LNCaP clone FGC (cell line): ENCODE measurements around a stretch of chr16.

DNA sequence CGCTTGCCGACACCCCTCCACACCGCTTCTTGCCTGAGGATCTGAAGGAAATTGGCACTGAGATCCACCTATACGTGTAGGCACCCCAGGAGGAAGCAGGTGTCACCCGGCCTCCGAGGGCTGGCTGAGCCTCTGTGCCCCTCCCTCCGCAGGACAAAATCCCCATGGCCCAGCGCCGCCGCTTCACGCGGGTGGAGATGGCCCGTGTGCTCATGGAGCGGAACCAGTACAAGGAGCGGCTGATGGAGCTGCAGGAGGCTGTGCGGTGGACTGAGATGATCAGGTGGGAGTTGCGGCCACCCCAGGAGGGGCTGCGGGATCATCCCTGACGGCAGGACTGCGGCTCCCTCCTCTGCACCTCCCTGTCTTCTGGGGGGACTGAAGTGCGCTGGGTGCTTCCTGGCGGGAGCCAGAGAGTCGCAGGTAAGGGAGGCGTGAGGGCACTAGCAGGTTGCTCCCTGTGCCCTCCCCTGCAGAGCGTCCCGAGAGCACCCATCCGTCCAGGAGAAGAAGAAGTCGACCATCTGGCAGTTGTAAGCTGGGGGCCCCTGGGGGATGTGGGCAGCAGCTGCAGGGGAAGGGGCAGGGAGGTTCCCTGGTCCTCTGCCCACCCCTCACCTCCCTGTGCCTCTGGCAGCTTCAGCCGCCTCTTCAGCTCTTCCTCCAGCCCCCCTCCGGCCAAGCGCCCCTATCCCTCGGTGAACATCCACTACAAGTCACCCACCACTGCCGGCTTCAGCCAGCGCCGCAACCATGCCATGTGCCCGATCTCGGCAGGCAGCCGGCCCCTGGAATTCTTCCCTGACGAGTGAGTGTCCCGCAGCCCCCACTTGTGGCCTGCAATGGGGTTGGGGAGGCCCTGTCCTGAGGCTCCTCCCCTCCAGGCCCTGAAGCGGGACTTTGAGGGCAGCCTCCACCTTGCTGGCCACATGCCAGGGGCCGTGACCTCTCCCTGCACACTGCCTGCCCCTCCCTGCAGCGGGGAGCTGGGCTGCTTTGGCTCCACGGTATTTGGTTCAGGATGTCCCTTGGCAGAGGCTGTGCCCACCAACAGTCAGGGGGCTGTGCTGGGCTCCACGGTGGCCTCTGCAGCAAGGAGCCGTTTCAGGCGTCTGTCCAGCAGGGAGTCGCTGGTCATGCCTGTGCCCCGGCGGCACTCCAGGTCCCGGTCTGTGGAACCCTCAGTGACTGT is 8.7 kb downstream of the NME3 start:
- RRBS, 2 experiments = 94 to 96% methylated on average over 10 of the region's 51 CpGs

- RRBS, 2 experiments = no CpG with 5 or more reads among the region's 30 CpGs
Measured at GRCh38 chr16:1767732-1768426, 3.5 kb downstream of the NME3 start.

DNA sequence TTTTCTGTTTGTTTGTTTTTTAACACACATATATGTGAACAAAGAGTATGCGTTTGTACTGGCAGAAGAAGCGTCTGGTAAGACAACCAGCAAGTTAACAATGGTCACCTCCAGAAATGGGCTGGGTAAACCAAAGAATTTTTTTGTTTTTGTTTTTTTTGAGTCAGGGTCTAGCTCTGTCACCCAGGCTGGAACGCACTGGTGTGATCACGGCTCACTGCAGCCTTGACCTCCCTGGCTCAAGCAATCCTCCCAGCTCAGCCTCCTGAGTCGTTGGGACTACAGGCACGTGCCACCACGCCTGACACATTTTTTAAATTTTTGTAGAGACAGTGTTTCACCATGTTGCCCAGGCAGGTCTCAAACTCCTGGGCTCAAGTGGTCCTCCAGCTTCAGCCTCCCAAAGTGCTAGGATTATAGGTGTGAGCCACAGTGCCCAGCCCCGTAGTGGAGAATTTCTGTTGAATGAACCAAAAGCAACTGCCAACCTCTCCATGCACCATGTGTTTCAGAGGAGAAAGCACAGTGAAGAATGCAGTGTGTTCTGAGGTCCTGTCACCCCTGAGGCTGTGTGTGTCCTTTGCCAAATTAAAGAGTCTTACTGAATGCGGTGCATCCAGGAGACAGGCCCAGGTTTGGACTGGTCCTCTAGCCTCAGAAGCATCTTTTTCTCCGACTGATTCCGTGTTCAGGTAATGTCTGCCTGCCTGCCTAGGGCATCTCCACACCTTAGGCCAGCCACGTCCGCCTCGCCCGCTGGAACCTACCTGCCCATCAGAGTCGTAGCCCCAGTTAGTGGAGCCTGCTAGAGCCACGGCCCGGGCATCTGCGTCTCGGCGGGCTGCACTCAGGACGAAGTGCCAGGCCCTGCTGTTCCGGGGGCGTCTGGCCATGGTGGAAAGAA is 1.5 kb downstream of the SPSB3 start:
- RRBS, 2 experiments = 14 to 16% methylated on average over 6 of the region's 24 CpGs

- RRBS, 2 experiments = 92 to 93% methylated on average over 8 of the region's 43 CpGs
Measured at GRCh38 chr16:1792373-1793306, 865 bp downstream of the IGFALS start.

DNA sequence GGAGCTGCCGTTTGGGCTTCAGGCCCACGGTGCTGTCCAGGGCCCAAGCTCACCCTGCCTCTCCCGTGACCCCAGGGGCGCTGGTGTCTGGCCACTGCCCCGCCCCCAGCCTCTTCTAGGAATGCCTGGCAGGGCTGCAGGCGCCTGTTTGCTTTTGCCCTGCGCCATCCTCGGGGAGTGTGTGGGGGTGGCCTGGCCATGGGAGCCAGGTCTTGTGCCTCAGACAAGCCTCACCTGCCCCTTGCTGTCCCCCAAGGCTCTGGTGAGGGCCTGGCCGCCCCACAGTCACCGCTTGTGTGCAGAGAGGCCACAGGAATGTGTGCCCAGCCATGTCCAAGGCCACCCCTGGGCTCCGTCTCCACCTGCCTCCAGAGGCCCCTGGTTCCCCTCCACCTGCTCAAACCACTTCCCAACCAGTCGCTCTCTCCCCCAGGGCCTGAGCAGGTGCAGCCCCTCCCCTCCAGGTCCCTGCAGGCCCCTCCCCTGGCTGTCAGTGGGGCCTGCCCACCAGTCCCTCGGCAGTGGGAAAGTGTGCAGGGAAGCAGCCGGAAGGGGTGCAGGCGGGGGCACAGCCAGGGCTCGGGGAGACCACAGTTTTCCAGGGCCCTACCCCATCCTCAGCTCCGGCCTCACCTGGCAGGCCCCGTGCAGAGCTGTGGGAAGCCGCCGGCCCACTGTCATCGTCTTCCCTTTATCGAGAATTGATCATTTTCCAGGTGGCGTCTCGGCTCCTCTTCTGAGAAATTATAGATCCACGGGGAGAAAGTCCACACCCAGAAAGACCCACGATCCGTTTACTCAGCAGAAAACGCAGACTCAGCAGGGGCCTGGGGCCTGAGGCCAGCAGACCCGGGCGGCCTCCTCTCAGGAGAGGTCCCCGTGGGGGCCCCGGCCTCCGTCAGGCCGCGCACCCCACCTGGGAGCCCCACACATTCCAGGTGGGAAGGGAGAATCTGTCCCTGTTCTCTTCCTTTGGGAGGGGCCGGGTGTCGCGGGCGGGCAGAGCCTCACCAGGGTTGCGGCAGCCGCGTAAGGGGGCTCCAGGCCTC is 1.0 kb upstream of the IGFALS start:
- RRBS, 2 experiments = 90 to 93% methylated on average over 9 to 13 of the region's 42 CpGs

GRCh38 chr16:1828551-1829634 is 1.9 kb downstream of the FAHD1 start:
- RRBS, 2 experiments = no CpG with 5 or more reads among the region's 15 CpGs

- RRBS, 2 experiments = no CpG with 5 or more reads among the region's 10 CpGs
Measured at GRCh38 chr16:1904567-1905106, 13.6 kb downstream of the HS3ST6 start.

- RRBS, 2 experiments = no CpG with 5 or more reads among the region's 18 CpGs
Measured at GRCh38 chr16:1941472-1942499, 1.2 kb downstream of the MSRB1 start.

GRCh38 chr16:1961379-1962246 is 2.3 kb downstream of the NDUFB10 start:
- RRBS, 2 experiments = no CpG with 5 or more reads among the region's 14 CpGs

DNA sequence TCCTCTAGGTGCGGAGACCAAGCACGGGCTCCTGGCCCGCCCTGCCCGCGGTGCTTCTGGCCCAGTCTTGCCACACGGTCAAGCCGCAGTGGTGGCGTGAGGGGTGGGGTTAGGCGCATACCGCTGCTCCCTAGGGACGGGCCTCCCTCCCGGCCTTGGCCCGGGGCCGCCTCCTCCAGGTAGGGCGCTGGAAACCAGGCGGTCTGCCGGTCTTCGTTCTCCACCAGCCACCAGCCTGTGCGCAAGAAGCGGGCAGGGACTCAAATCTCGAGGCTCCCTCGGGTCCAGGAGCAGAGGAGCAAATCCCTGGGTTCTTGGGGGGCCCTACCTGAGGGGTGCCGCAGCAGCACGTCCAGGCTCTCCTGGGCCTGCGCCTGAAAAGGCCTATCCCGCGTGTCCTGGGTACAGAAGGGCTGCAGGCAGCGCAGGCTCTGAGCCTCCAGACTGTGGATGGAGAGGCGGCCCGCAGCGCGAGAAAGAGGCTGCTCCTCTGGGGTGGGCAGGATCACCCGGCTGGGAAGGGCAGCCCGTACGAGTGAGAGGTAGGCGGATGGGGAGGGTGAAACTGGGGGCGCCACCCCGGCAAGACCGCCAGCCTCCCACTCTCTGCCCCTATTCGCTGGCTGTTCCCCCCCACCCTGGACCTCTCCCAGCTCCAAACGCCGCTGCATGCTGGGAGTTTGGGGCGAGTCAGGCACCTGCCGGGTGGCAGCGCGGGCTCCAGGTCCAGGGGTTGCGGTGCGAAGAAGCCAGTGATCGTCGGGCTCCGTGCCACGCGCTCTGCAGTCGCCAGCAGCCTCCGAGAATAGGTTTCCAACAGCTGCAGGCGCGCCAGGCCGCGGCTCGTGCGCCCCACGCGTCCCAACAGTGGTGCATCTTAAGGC is 1.4 kb downstream of the NOXO1 start:
- RRBS, 2 experiments = 84 to 88% methylated on average over 11 to 13 of the region's 63 CpGs

DNA sequence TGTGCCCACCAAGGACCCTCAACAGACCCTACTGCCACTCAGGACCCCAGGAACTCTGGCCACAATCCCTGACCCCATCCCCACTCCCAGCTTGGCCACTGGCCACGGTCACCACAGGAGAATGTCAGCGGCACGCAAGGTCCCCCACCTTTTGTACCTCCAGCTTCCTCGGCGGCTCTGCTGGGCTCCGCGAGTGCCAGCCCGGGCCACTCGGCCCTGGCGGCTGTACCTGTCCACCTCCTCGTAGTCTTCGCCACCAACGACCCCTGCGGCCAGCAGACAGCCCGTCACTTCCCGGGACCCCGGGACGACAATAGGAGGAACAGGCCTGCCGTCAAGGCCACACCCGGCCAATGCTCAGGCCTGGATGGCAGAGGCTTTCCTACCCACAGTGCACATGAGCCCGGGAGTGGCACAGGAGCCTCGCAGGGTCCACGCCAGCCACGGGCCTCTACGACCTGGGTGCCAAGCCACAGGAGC is 11.7 kb downstream of the SYNGR3 start:
- RRBS, 2 experiments = 94 to 96% methylated on average over 9 to 11 of the region's 25 CpGs

- RRBS, 2 experiments = no CpG with 5 or more reads among the region's 27 CpGs
Measured at GRCh38 chr16:2008581-2009259, 10.9 kb upstream of the NPW start.

DNA sequence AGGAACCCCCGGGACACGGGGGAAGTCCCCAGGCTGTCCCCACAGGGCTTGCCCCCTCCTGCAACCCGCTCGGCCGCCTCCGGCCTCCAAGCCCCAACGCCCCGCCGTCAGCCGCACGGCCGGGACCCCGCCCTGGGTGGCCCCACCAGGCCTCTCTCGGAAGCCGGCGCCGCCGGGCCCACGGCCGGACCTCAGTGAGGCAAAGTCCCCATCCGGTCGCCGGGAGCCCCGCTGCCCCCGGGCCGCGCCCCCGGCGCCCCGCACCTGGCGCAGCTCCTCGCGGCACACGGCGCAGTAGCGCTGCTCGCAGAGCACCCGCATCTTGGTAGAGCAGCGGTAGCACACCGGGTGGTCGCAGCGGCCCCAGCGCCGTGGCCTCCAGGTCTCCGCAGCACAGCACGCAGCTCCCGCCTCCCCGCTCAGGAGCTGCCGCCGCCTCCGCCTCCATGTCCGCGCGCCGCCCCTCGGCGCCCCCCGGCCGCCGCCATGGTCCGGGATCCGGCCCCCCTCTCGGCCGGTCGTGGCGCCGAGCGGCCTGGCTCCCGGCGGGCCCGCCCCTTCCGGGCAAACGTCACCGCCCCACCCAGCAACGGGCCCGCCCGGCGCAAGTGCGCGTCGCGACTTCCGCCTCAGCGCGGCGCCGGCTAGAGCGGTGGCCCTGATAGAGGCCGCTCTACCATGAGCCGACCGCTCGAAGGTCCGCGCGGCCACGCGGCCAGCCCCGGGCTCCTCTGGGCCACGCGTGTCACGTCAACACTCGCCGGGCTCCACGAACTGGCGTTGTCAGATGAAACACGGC is 10.1 kb upstream of the NPW start:
- RRBS, 2 experiments = under 1 to 1% methylated on average over 55 of the region's 106 CpGs

GRCh38 chr16:2055828-2056528 is 8.2 kb downstream of the TSC2 start:
- RRBS, 2 experiments = 87 to 98% methylated on average over 6 to 7 of the region's 21 CpGs

DNA sequence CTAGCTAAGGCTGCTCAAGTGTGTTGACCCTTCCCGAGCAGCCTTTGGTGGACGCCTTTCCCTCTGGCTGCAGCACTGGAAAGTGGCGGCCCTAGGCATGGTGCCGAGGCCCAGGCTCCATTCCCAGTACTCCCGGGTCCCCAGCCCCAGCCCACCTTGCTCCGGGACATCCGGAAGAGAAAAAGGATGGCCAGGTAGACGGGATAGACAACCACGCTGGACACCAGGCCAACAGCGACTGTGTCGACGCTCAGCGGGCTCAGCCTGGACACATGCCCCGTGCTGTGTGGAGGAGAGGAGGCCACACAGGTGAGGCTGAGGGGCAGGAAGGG is 36.2 kb downstream of the PKD1 start:
- RRBS, 2 experiments = no CpG with 5 or more reads among the region's 14 CpGs

DNA sequence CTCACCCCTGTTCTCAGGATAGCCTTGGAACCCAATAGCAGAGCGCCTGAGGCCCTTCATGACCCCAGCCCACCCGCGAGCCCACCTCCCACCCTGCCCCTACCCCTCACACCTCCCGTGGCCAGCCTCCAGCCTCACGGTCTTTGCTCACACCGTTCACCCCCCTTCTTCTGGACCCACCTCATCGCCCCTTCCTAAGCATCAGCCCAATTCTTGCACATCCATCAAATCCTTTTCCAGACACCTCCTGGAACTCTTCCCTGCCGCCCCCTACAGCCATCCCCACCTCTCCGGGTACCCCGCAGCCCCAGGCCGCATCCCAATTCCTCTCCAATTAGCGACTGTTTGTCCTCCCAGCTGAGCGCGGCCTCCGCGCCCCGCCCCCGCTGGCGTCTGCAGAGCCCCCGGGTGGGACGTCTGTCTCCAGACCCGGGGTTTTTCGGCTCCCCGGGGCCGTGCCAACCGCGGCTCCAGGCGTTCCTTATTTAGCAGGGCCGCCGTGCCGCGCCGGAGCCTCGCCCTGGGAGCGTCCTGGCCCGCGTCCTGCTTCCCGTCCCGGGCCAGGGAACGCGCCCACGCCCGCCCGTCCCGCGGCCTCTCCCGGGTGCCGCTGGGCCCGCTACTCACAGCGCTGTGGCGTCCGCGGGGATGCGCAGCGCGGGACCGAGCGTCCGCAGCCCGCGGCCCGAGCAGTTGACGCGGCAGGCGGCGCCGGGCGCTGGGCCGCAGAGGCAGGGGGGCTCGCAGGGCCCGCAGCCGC is 670 bp downstream of the PKD1 start:
- RRBS, 2 experiments = no CpG with 5 or more reads among the region's 72 CpGs

DNA sequence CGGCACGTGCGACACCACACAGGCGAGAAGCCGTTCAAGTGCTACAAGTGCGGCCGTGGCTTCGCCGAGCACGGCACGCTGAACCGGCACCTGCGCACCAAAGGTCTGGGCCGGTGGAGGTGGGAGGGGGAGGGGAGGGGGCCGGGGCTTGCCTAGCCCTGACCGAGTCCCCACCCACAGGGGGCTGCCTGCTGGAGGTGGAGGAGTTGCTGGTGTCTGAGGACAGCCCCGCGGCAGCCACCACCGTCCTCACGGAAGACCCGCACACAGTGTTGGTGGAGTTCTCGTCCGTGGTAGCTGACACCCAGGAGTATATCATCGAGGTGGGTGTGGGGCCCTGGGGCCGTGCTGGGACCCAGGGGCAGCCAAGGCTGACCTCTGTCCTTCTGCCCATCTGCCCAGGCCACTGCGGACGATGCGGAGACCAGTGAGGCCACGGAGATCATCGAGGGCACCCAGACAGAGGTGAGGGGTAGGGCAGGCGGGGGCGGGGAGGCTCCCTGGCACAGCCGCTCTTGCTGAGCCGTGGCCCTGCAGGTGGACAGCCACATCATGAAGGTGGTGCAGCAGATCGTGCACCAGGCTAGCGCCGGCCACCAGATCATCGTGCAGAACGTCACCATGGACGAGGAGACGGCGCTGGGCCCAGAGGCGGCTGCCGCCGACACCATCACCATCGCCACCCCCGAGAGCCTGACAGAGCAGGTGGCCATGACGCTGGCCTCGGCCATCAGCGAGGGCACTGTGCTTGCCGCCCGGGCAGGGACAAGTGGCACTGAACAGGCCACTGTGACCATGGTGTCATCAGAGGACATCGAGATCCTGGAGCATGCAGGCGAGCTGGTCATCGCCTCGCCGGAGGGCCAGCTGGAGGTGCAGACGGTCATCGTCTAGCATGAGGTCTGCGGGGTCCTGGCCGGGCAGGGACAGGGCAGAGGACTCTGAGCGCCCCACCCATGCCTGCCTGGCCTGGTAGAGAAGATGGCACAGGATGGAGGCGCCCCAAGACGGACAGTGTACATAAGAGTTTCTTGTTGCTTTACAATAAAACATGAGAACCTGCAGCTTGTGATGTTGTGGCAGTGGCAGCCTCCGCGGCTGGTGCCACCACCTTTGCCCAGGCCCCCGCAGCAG is 1.2 kb upstream of the DNASE1L2 start:
- RRBS, 2 experiments = 83 to 91% methylated on average over 9 of the region's 67 CpGs

- RRBS, 2 experiments = no CpG with 5 or more reads among the region's 12 CpGs
Measured at GRCh38 chr16:2430189-2430838, 1.1 kb downstream of the CCNF start.

GRCh38 chr16:2498855-2499247 is 14.9 kb upstream of the ATP6V0C start:
- RRBS, 2 experiments = no CpG with 5 or more reads among the region's 7 CpGs

DNA sequence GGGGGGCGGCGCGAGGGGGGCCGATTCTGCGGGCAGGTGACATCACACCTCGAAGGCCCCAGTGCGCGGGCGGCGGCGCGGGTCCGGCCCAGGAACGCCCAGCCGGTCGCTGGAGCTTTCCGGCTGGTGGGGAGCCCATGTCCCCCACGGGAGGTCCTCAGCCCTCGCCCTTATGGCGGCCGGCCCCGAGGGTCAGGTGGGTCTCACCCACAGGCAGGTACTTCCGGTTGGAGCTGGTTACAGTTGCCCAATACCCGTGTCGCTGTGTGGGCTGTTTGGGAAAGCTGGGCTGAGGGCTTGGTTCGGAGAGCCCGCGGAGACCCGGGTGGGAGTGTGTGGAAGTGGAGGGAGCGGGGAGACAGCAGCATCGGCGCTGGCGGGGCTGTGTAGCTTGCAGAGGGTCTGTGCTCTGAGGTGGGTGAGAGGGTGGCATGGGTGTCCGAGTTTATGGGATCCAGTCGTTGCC is 805 bp downstream of the ATP6V0C start:
- RRBS, 2 experiments = 2 to 3% methylated on average over 11 of the region's 35 CpGs